Measurements from ENCODE around the genes CCDC80 and NAA50.

GRCh38 chr3:112497831-112498251 lies 1.4 kb downstream of the BTLA start:
- PRO-cap, 8 experiments = peak in 2 of 8 experiments; most common plus-strand start chr3:112498104 (in 2)

DNA sequence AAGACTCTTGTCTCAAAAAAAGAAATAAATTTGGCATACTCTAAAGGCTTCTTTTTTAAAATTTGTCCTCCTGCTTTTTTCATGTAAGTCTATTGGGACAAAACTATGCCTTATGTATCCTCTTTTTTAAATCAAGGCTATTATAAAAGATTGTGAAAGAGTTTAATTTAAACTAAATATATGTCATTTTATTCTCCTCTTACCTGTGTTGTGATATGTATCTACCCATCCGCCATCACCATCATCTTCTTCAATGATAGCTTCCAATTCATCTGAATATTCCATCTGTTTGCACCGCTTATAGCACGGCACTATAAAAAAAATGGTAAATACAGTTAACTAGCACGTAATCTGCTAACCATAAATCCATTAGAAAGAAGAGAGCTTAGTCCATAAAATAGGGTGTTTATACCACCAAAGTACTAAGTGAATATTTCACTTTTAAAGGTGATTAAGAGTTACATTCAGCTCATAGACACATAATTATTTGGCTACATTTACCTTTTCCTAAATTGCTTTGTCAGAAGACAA lies 13.4 kb downstream of the ATG3 start:
- PRO-cap, 8 experiments = no peak in any of the 8 experiments

DNA sequence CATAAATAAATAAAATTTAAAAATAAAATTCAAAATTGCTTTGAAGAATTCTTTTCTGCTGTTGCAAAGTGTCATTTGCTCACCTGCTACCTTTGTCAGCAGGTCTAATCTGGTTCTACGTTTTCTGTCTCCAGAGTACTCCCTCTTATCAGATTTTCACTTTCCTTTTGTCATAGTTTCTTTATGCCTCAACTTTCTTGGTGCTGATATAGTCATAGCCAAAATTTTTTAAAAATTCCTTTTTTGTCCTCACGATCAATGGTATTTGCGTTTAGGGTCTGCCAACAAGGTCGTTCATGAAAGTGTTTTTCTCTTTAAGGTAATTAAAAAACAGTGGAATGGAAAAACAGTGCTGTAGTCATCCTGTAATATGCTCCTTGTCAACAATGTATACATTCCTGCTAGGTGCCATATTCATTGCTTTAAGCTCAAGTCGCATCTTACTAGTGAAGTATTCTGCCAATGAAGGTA lies 1.3 kb downstream of the SLC35A5 start:
- PRO-cap, 8 experiments = no peak in any of the 8 experiments

DNA sequence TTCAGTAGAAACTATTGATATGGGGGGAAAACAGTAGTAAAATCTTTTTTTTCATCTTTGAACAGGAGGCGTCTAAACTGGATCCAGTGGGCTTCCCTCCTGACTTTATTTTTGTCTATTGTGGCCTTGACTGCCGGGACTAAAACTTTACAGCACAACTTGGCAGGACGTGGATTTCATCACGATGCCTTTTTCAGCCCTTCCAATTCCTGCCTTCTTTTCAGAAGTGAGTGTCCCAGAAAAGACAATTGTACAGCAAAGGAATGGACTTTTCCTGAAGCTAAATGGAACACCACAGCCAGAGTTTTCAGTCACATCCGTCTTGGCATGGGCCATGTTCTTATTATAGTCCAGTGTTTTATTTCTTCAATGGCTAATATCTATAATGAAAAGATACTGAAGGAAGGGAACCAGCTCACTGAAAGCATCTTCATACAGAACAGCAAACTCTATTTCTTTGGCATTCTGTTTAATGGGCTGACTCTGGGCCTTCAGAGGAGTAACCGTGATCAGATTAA lies 18.7 kb downstream of the SLC35A5 start:
- PRO-cap, 8 experiments = no peak in any of the 8 experiments

- PRO-cap, 8 experiments = no peak in any of the 8 experiments
These were observed at the start of gene CCDC80 for GRCh38 chr3:112640558-112641405. Gene CCDC80, minus strand, starts transcription at chr3:112641143.

GRCh38 chr3:112641406-112641895 lies 508 bp upstream of the CCDC80 start:
- PRO-cap, 8 experiments = no peak in any of the 8 experiments

DNA sequence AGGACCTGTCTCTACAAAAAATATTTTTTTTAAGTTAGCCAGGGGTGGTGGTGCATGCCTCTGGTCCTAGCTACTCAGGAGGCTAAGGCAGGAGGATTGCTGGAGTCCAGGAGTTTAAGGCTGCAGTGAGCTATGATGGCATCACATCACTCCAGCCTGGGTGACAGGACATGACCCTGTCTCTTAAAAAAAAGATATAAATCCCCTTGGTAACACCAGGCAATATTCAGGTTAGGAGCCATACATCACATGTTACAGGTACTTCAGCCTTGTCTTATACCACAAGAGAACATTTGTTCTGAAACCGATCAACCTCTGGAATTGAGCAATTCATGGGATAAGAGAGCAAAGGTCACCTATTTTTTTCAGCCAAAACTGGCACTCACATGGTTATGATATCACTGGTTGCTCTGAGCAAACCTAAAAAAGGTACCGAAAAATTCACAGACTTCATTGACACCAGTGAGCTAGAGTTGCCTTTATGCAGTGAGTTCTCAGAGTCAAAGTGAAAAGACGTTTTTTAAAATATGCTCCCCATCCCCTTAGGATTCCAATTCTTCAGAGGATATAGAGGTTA lies 9.1 kb downstream of the SPICE1 start:
- PRO-cap, 8 experiments = no peak in any of the 8 experiments

- PRO-cap, 8 experiments = no peak in any of the 8 experiments
These were observed 33.2 kb downstream of the USF3 start for GRCh38 chr3:113663203-113663677.

DNA sequence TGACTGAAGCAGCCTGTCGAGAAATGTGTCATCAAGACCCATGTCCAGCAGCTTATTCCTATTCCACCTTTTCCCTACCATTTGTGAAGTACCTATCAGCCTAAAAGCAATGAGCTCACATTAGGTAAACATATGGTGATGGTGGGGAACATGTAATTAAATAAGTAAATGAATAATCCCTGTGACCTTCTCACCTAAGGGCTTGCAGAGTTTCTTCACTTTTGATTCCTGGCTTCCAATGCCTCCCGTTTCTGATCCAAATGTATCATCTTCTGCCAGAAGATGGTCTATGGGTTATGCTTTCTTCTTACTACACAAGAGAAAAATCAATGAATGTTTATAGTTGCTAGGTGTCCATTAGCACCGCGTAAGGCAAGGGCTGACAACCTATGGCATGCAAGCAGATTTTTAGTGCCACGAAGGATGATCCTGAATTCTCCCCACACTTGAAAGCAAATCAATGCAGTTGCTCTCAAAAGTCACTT lies 19.3 kb downstream of the USF3 start:
- PRO-cap, 8 experiments = no peak in any of the 8 experiments

DNA sequence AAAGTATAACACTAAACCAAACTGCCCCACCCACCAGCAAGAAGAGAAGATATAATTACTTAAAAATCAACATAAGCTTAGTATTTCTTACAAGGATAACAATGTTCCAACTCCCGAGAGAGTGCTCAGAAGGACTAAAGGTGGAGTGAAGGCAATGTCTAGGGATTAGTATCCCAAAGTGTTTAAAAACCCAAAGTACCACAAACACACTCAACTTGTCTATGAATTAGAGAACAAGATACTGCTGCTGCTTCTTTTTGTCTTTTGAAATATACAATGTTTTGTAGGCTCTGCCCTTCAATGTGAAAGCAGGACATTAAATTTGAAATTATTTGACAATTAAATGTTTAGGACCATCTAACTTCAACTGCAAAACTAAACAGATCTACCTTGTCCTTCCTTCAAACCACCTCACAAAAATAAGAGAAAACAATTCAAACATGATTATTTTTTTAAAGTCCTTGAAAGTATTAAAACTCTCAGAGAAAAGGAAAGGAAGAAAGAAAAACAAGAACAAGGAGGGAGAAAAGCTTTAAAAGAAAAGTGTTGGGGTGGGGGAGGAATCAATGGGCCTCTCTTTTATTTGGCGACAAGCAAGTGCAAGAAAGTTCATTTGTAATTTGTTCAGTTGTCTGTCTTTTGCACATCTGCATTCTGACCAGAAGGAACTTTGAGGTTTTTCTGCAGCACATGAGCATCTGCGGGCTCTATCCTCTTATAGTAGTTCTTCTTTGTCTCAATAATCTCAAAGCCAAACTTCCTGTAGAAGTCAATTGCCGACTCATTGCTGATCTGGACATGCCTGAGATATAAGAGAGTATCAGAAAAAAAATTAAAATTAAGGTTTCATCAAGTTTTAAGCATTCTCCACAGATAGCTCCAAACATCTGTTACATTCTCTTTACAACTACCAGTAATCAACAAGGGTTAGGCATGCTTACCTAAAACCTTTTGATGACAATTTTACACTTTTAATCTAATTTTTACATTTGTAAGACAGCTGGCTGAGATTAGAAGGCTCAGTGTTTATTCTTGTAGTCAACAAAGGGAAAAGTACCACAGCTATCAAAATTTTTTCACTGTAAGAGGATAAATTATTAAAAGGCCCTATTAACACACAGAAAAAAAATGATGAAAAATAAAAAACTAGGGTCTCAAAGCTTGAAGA lies 24.5 kb downstream of the NAA50 start:
- PRO-cap, 8 experiments = no peak in any of the 8 experiments

DNA sequence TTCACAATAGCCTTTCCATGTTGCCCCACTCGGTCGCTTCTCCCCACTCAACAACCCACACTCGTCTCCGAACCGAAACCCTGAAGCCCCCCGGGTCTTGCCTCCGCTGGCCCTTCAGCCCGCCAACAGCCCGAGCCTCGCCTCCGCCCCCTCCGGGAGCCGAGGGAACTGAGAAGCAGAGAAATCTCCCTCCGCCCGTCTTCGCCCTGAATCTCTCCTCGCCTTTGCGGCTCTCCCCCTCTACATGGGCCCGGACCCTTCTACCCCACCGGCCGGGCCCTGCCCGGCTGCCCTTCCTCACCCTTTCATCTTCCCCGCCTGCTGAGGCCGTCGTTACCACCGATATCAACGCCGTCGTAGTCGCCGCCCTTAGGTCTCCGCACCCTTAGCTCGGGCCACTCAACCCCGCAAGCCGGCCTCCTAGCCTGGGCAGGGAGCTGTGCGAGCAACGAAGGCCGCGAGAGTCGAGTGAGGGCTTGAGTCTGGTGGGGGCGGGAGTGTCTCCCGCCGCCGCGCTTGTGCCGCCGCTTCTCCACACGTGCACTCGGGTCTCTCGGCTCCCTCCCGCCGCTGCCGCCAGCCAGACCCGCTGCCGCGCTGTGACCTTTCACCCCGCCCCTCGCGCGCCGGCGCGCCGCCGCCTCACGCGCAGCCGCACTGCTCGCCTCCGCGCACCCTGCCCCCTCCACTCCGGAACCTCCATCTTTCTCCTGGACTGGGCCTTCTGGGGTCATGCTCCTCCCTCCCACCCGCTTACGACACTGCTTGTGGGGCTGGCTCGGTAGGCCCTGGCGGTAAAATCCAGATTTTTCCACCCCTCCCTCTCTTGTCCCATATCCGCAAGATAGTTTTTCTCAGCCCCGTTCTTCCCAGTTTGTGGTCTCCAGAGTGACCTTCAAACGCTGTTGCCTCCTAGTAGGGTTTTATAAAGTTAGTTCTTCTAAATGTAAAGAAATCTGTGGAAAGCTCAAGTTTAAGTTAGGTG lies at the start of gene NAA50:
TSS of gene NAA50 (minus strand) at position 609 of the 985 bp plus-strand sequence.
- PRO-cap, 8 experiments = peak in 8 of 8 experiments; most common plus-strand start position 702 of the sequence (in 7); most common minus-strand start position 601 of the sequence (in 5)

DNA sequence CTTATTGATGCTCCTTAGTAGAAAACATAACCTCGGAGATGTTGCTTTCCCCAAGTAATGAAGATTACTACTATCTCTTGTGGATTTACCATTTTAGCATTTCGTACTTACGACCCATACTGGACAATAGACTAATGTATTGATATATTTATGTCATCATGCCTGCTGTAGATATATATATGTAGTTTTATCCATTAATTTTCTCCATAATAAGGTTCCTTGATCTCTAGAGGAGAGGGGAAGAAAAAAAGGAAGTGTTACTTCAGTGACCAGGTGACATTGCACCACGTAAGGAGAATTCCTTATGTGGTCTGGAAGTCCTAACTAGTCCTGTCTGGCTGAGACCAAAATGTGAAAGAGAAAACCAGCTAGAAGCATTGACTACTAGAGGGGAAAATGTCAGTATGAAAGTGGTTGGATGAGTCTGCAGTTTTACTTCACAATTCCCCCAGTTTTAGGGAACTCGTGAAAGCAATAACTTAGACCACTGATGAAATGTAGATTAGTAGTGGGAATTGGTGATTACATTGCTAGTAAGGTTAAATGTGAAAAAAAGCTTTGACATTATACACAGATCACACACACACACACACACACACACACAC lies 2.0 kb downstream of the ATP6V1A start:
- PRO-cap, 8 experiments = no peak in any of the 8 experiments

DNA sequence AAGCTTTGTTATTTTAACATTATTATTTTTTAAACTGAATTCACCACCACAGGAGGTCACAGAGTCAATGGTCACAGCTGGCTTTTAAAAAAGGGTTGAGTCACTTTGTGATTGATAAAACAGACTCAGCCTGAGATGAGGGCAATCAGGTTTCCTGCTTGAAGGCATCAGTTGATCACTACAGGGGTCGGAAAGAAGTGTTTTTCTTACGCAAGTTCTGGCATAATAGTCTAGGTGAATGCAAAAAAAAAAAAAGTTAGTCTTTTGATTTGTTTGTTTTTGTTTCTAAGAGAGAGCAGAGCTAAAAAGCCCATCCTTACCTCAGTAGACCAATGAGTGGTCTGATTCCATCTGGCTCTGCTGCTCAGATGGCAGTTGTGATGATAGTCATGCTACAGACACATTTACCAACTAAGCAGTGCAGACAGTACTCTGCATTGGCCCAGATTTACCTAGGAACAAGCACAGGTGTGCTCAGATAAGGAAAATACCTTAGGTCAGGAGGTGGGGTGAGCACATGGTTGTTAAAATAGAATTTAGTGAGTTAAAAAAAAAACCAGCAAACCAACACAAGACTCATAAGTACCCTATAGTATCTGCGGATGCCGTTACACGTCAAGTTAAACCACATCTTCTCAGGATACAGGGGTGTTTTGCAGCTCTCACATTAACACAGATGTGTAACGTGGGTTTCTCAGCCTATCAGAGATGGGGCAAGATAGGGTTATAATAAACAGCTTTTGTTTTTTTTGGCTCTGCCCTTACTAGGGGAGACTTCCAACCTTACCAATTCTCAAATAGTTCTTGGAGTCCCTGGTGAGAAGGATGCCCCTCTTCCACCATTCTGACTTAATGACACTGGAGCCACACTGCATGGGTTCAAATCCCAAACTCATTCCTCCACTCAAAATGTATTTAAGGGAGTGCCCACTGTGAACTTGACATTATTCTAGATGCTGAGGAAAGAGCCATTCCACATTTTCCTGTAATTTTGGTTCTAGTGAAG lies 22.5 kb downstream of the ZNF80 start:
- PRO-cap, 8 experiments = peak in 8 of 8 experiments; most common plus-strand start position 796 of the sequence (in 5); most common minus-strand start position 199 of the sequence (in 8)

GRCh38 chr3:114294766-114295441 lies 1.1 kb downstream of the TIGIT start:
- PRO-cap, 8 experiments = peak in 1 of 8 experiments; most common plus-strand start chr3:114295024 (in 1); most common minus-strand start chr3:114294904 (in 1)

DNA sequence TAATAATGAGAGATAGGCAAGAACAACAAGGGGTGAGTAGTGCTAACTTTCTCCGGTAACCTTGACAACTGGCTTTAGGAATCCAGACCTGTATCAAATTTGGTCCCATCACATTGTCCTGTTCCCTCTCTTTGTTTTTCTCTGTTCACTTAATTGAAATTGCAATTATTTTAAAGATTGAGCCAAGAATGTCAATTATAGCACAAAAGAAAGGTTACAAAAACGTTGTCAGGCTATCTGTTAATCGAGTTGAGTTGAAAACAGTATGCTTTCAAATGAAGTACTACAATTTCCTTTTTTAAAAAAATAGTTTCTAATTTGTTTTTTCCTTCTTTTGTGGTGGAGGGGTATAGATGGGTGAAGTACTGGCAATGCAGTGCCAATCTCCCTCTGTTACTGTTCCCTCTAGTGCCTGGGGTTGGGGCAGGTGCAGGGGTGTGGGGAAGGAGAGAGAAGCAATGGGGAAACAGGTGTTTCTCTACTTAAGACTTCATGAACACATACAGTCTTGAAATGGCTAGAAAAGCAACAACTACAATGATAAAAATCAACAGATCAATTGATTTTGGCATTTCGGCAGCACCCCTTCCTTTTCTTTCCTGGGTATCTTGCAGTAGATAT lies 31.9 kb downstream of the TIGIT start:
- PRO-cap, 8 experiments = no peak in any of the 8 experiments

- PRO-cap, 8 experiments = peak in 1 of 8 experiments; most common plus-strand start chr3:114332541 (in 1)
These were observed 38.4 kb downstream of the TIGIT start for GRCh38 chr3:114332086-114332723.

DNA sequence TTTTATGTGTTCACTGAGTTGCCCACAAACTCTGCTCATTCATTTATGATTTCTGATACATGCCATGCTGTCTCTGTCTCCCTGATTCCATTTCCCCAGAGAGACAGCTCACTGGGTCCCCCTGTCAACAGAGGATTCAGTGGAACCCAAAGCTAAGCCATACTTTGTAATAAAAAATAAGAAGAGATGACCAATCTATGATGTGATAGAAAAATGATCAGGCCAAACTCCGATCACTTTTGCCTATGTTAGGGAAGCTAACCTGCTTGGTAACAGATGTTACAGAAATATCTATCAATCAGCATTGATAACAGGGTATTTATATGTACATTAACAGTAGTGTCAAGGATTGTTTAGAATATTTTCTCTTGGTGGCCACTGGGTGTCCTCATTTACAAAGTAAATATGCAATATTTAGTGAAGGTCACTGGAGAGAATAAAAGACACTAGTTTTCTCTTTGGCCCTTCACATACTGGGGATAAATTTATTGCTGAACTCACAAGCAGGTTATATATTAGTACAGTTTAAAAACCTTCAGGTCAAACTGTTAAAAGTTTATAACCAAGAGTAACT lies 68.9 kb downstream of the TIGIT start:
- PRO-cap, 8 experiments = no peak in any of the 8 experiments

GRCh38 chr3:114404816-114405218 lies 111.0 kb downstream of the TIGIT start:
- PRO-cap, 8 experiments = no peak in any of the 8 experiments

DNA sequence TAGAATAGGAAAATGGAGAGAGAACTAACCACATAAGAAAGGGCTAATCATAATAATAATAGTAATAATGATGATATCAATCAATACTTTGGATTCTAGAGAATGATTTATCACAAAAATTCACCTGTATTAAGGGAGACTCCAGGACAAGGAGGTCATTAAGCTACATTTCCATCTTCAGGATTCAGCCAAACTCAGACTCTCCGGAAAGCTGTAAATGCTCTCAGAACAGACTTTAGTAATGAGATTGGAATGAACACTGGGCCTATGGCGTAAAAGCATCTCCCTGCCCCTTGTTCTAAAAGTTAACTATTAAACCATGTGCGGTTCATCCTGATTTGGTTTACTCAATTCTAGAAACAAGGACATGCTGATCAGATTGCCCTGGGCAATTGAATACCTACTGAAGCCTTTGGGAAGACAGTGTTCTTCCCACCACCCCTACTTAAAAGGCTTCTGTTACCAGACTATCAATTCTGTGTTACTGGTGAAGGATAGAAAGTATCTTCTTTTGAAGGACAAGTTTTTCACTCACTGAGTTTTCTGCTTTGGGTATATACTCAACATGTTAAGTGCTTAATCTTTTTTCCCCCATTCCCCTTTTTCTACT lies 401.2 kb downstream of the ZBTB20 start:
- PRO-cap, 8 experiments = no peak in any of the 8 experiments

GRCh38 chr3:114758554-114759343 lies 388.3 kb downstream of the ZBTB20 start:
- PRO-cap, 8 experiments = no peak in any of the 8 experiments

All from peripheral blood mononuclear cell (primary cell).